Subcutaneous preadipocyte (primary cell): ENCODE measurements around a stretch of chrX.

DNA sequence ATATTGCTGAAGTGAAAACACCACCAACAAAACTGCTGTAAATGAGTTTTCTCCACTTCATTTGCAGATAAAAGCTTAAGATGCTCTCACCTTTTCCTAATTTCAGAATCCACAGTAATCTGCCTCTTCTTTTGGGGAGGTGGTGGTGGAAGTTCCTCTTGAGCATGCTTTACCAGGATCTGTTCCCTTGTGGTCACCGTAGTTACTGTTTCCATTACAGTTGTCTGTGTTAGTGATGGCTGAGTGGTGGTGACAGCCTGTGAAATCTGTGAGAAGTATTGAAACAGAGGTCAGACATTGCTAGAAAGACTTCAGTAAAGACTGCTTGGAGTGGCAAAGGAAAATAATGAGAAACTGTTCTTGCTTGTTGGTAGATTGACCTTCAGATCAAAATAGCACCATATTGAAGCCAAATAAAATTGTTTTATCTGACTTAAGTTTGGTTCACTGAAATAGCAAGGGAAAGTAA is 666.2 kb downstream of the DMD start:
- CAGE, long polyA plus RNA = no peak

DNA sequence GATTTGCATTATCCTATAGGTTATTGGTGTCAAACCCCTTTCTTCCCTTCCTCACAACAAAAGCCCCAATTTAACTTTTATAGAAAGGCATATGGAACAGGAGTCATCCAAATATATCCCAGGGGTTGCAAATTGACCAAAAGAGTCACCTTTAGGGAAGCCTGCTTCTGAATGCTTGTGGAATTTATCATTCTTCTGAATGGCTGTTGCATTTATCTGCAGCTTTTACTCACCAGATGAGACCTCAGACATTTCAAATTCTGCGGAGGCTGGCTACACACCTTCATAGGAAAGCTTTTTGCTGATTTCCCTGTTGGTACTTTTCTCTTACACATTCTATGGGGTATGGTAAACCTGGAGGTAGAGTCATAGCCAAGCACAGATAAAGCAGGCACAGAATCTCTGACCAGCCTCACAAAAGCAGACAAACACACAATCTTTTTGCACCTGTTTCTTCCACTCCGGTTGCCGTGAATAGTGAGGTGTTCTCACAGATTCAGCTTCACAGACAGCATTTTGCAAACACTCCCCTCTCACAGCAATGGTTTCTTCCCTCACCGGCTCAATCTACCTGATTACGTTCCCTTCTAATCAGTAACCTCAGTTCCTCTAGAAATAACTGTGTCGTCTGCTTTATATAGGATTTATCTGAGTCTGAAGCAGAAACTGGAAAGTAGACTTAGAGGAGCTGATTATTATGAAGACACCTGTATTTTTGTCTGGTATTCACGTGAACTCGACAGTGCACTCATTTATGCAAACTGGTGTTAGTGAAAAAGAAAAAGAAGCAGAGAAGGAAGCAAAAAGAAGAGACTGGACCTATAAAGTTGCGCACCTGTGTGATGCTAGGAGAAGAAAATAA is 83.2 kb downstream of the DMD start:
- CAGE, long polyA plus RNA = no peak

GRCh38 chrX:33183239-33183714 is 28.1 kb downstream of the DMD start:
- CAGE, long polyA plus RNA = no peak

DNA sequence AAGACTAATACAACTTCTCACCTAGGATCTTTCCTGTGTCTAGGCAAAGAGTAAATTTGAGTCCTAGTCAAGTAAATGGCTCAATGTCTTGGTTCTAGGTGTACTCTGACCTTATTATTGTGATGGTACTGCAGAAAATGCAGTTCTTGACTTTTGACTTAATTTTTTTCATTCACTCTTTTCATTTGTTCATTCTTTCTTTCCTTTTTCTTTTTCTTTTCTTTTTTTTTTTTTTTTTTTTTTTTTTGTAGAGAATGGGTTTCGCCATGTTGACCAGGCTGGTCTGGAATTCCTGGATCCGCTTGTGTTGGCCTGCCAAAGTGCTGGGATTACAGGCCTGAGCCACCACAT is 260.9 kb downstream of the TMEM47 start:
- CAGE, long polyA plus RNA = no peak

- CAGE, long polyA plus RNA = no peak
Measured at GRCh38 chrX:38164946-38165478, 55.7 kb downstream of the SRPX start.

DNA sequence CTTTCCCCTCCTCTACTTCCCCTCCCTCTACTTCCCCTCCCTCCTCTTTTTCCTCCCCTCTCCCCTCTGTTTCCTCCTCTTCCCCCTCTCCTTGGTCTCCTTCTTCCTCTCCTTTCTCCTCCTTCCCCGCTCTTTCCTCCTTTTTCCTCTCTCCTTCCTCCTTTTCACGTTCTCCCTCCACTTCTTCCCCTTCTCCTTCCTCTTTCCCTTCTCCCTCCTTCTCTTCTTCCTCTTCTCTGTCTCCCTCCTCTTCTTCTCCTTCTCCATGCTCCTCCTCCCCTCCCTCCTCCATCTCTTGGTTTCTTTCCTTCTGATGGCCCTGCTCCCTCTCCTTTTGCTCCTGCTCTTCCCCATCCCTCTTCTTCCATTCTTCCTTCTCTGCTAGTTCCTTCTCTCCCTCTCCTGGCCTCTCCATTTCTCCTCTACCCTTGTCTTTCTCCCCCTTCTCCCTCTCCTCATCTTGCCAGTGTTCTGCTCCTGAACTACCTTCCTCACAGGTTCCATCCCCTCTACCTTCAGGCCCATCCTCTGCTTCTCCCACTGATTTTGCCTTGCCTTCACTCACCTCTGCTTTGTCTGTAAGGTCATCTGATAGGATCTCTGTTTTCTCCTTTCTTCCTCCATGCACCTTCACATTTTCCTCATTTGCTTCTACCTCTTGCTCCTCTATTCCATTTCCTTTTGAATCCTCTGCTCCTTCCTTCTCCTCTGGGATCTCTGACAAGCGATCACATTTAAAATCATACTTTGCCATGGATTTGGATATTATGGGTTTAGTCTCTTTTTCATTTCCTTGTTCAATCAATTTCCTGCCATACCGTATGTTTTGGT is 40.6 kb downstream of the RPGR start:
- CAGE, long polyA plus RNA = no peak

DNA sequence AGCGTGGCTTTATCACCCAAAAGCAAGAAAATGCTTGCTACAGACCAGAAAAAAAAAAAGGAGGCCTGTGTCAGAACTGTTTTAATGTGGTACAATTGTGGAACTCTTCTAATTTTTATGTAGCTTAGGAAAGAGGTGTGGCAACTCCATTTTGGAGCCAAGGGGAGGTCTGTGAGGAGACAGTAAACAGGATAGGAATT is 5.7 kb downstream of the OTC start:
- CAGE, long polyA plus RNA = no peak

GRCh38 chrX:38805292-38805613 is 4.0 kb downstream of the MID1IP1 start:
- CAGE, long polyA plus RNA = no peak

GRCh38 chrX:38879652-38880310 is 78.5 kb downstream of the MID1IP1 start:
- CAGE, long polyA plus RNA = no peak

- CAGE, long polyA plus RNA = no peak
Measured at GRCh38 chrX:39759623-39759949, 338.2 kb downstream of the BCOR start.

- CAGE, long polyA plus RNA = no peak
Measured at GRCh38 chrX:39886238-39886685, 211.5 kb downstream of the BCOR start.

DNA sequence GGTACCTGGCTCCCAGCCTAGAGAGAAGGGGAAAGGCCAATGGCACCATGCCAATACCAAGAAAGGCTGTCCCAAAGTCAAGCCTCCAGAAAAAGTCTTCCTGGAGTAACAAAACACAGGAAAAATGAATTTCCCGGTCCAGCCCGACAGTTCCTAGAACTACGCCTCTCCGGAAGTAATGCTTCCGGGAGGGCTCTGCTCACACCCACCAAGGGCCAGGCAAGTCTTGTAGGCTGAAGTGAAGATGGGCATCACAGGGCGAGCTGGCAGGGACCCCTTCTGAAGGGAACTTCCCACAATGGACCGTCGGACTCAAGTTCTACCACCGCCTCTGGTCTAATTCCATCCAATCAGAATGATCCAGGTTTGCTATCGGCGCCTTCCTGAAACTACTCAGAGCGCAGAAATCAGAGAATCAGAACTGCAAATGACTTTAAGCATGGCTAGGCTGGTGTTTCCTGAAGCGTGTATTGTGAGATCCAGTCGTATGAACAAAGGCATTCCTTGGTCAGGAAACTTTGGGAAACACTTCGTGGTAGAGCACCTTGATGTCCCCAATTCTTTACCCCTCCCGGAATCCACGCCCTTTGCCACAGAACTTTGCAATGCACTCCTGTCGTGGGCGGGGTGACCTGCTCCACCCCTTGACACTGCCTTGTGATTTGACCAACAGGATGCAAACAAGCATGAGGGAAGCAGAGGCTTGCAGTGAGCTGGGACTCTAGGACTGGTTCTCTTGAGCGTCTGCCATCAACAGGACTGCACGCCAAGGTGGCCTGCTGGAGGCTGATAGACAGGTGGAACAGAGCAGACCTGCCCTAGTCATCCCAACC is 127.8 kb downstream of the BCOR start:
- CAGE, long polyA plus RNA = no peak

- CAGE, long polyA plus RNA = no peak
Measured at GRCh38 chrX:39990290-39990635, 107.5 kb downstream of the BCOR start.

- CAGE, long polyA plus RNA = no peak
Measured at GRCh38 chrX:40089496-40089950, 8.2 kb downstream of the BCOR start.

GRCh38 chrX:40154648-40155616 is 57.2 kb upstream of the BCOR start:
- CAGE, long polyA plus RNA = no peak

GRCh38 chrX:40297869-40298957 is 200.5 kb upstream of the BCOR start:
- CAGE, long polyA plus RNA = no peak

- CAGE, long polyA plus RNA = no peak
Measured at GRCh38 chrX:40484753-40485053, 96.1 kb upstream of the ATP6AP2 start.

DNA sequence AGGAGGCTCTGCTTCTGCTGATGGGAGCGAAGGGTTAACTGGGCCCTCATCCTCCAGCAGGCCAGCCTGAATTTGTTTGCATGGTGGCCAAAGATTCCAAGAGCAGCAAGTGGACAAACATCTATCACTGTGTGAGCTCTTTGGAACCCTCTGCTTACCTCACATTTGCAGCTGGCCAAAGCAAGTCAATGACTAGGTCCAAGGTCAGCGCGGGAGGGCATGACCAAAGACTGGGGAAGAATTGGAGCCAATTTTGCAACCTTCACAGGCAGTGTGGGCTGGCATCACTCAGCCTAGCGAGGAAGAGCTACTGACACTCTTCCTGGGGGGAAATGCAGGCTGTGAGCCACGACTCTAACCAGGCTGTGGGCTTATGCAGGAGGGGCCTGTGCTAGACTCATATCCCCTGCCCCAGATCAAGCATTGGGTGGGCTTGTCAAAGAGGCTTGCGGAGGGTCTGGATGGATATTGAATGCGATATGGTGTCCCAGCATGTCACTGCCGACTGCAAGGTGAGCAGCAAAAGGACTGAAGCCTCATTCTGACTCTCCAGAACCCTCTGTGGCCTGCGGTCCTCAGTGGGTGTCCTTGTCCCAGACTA is 67.6 kb upstream of the ATP6AP2 start:
- CAGE, long polyA plus RNA = no peak

- CAGE, long polyA plus RNA = no peak
Measured at GRCh38 chrX:40543942-40544385, 36.8 kb upstream of the ATP6AP2 start.

GRCh38 chrX:41009886-41010963 is 75.0 kb upstream of the USP9X start:
- CAGE, long polyA plus RNA = no peak